Amniotic epithelial cell (primary cell): ENCODE data around the genes SPSB4 and ZBTB38.

GRCh38 chr3:141050998-141052058 lies at the start of gene SPSB4:
SPSB4 (plus strand) TSS chr3:141051347.
- RRBS, result 2% methylated on average over 61 of the region's 119 CpGs

GRCh38 chr3:141052332-141053129 lies 1.4 kb downstream of the SPSB4 start:
- RRBS, result no CpG with 5 or more reads among the region's 43 CpGs

DNA sequence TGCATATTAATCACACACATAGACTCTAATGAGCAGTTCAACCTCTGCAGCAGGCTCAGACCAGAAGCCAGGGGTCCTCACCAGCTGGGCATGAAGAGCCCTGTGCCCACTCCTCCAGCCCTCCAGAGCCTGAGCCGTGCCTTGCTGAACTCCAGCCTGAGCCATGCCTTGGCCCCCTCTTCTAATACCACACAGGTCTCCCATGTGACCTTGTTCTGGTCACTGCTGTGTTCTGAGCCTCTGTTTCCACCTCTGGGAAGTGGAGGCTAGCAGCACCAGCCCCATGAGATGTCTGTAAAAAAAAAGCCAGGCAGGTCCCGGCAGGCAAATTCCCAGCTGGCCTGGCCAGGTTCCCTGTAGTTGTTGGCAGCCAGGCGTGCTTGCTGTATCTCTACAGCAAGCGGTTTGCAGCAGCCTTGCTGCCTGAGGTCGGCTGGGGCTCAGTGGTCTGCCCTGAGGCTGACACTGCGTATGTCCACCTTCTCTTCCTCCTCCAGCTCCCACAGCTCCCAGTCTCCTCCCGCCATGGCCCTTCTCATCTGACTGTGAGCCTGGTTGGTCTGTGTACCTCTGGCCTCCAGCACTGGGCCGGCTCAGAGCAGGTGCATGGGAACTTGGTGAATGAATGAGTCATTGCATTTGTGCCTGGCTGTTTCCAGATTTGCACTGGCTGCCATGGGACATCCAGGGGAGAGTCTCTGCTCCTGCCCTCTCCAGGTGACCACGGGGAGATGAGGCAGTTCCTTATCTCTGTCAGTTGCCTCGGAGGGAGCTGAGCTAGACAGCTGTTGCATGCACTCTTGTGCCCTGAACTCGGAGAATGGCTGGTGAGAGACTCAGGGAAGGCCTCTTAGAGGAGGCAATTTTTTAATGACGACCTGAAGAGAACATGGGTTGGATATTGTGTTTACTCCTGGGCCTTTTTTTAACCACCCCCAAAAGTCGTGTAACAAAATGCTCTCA lies 42.8 kb downstream of the SPSB4 start:
- RRBS, result no CpG with 5 or more reads among the region's 13 CpGs

DNA sequence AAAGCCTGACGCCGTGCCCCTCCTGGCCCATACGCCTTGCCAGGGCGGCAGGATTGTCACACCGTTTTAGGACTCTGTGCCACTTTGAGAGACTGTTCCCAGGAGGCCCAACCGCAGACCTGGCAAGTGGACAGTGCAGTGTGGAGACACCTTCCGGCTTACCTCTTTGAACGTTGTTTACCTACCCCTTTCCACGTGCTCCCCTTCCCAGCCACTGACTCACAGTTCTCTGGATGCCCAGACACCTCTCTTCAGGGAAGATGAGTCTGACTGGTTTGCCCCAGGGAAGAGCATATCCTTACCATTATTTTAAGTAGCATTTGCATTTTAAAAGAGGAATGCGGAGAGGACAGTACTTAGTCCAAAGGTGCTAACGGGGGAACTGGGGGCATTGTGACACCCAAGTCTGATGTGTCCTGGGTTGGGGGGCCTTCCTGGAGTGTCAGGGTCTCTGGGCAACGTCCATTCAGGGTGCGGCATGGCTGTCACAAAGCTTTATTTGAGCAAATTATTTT lies 83.9 kb upstream of the PXYLP1 start:
- RRBS, result no CpG with 5 or more reads among the region's 13 CpGs

- RRBS, result 3% methylated on average over 12 of the region's 31 CpGs
These were observed at the start of gene ZBTB38 for GRCh38 chr3:141367948-141369157. ZBTB38 (plus strand) TSS chr3:141368504.

DNA sequence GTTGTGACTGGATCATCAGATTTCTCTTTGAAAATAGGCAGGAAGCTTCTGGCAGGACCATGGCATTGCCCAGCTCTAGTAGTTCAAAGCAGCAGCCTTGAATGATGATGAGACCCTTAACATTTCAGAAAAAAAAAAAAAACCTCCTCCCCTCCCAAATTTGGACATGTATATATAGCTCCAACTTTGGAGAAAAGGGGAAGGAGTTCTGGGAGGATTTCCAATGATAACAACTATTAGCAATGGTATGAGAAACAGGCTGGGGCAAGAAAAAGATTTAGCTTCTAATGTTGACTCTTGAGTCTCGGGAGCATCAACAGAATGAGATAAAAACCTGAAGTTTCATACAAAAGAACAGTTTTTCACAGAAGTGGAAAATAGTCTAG lies 44.9 kb upstream of the RASA2 start:
- RRBS, result no CpG with 5 or more reads among the region's 1 CpG

DNA sequence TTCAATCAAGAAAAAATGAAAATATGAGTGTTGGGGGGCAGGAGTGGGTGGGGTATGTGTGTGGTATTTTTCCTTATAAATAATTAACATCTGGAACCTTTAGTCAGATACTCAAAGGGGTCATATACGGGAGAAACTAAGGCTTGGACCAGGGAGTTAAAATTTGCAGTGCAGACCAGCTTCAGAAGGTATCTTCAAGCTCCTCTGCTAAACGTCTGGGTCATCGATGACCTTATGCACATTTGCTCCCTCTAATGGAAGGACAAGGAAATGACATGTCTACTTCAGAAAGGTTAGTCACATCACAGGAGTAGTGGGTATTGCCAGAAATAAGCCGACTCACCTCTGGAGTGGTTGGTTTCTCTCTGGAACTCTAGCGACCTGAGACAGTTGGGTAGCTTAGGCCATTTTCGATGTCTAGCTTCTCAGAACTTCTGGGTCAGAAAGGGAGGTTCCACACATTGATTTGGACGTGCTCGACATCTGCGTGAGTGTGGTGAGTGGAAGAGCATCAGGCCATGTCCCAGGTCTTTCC lies 31.9 kb upstream of the RASA2 start:
- RRBS, result no CpG with 5 or more reads among the region's 9 CpGs

- RRBS, result 10% methylated on average over 3 of the region's 7 CpGs
These were observed 74.1 kb upstream of the RNF7 start for GRCh38 chr3:141663945-141664371.

DNA sequence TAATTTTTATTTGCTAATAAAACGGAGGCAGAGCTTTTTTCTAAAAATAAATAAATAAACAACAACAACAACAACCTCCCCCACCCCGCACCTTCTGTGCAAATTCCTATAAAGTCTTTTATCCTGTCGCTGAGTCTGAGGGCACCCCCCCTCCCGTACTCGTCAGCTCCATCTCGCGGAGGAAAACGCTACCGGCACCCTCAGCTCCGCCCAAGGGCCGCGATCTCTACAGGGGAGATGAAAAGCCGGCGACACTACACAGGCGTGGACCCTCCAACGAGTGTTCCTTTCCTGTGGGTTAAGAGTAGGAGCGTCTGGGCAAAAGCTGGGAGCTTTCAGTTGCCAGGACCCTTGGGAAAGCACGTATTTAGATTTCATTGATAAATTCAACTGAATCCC lies 953 bp upstream of the ATP1B3 start:
- RRBS, result 5% methylated on average over 5 of the region's 18 CpGs

DNA sequence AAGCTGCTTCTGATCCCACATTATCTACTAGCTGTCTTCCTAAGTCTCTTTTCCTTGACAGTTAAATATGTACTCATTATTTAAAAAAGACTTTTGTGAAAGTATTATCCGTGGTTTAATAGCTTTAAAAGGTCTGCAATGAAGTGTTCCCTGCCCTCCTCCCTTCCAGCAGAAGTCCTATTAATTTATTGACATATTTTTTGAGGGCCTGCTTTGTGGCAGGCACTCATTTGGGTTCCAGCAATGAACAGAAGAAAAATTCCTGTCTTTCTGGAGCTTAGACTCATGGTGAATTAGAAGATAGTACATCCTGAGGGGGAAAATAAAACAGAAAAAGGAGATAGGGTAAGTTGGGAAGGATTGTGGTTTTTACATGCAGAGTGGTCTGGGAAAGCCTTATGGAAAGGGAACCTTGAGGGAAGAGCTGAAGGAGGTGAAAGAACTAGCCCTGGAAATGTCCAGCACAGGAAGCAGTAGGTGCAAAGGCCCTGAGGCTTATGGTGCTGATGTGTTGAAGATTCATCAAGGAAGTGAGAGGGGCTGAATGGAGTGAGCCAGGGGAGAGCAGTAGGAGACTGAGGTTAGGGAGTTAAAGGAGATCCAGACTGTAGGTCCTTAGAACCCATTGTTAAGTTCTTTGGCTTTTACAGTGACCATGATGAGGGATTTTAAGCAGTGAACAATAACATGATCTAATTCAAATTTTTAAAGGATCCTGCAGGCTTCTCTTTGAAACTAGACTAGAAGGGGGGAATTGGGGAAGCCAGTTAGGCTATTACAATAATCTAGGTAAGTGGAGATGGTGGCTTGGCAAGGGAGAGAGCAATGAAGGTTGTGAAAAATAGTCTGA lies 32.9 kb downstream of the ATP1B3 start:
- RRBS, result no CpG with 5 or more reads among the region's 1 CpG

DNA sequence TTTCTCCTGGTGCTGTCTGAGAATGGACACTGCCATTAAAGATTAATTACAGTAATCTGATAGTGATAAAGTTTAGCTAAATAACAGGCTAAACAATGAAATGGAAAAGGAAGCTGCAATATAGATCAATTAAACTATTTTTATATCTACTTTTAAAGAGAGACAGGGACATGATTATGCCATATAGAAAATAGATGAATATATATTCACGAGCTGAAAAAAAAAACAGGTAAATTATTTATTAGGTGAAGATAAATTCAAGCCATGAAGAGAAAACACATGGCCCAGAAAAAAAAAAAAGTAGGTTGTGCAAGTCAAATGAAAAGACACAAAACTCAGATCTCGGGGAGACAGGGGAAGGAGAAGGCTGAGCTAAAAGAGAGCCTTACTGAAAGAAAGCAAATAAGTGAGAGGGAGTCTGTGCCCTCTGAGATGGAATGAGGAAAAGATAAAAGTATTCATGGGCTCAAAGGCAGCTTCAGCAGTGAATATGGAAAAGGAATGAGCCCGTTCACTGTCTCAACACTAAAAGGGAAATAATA lies 1.4 kb downstream of the TFDP2 start:
- RRBS, result no CpG with 5 or more reads among the region's 3 CpGs

- RRBS, result no CpG with 5 or more reads among the region's 6 CpGs
These were observed 15.7 kb downstream of the TRPC1 start for GRCh38 chr3:142739307-142740149.

GRCh38 chr3:142806475-142807163 lies 82.3 kb downstream of the PCOLCE2 start:
- RRBS, result no CpG with 5 or more reads among the region's 1 CpG

- RRBS, result no CpG with 5 or more reads among the region's 6 CpGs
These were observed 21.8 kb downstream of the PAQR9 start for GRCh38 chr3:142941457-142942276.

GRCh38 chr3:143120821-143121909 lies 1.6 kb downstream of the CHST2 start:
- RRBS, result under 1% methylated on average over 14 of the region's 114 CpGs

- RRBS, result no CpG with 5 or more reads among the region's 12 CpGs
These were observed 183.1 kb downstream of the CHST2 start for GRCh38 chr3:143302525-143303118.

- RRBS, result no CpG with 5 or more reads among the region's 6 CpGs
These were observed 300.7 kb downstream of the SLC9A9 start for GRCh38 chr3:143547372-143548114.

DNA sequence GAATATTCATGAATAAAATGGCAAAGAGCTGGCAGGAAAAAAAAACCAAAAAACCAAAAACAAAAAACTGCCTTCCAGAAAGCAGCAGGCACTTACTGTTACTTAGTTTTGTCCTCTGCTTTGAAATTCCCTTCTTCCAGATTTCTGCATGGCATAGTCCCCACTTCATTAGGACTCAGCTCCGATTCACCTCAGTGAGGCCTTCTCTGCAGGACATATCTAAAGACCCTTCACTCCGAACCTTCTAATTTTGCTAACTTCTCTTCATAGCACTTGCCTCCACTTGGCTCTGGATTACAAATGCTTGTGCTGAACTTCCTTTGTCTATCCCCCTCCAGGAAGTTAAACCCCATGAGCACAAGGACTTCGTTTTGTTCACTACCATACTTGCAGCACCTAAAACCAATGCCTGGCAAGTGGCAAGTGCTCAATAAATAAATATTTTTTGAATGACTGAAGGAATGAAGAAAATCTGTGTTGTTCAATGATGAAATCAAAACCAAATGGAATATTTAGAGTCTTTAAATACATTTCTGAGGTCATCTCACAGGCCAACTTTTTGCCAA lies 23.9 kb downstream of the SLC9A9 start:
- RRBS, result no CpG with 5 or more reads among the region's 3 CpGs

- RRBS, result 3% methylated on average over 13 of the region's 55 CpGs
These were observed 682 bp upstream of the DIPK2A start for GRCh38 chr3:143970691-143971591.

DNA sequence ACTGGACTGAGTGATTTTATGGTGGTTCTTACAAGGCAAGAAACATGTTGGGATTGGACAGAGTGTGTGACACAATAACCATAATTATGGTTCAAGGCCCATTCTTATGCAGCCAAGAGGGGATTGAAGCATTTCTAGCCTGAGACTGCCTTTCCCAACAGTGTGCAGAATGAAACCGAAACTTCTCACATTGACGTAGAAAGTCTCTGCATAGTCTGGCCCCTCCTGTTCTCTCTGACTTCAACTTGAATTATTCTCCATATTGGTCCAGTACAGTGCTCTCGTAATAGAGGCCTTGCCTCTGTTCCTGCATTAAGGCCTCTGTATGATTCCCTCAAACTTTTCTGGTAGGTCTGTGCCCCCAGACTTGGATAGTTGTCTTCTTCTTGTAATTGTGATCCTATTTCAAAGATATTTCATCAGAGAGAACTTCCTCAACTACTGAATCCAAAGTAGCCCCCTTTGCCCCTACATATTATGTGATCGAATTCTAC lies 138.4 kb downstream of the DIPK2A start:
- RRBS, result no CpG with 5 or more reads among the region's 4 CpGs